ENCODE measurements around a stretch of chr9.

DNA sequence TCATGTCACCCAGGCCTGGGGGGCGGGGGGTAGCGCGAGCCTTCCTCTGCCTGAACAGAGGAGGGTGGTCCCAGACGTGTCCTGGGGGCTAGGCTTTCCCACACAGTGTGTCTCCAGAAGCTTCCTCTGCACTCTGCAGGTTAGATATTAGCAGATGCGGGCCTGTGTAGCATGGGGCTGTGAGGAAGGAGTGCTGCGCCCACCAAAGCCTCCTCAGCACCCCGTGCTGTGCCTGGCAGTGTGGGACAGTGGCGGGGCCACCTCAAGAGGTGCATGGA, 17.4 kb downstream of the FGD3 start:
- RRBS, result no CpG with 5 or more reads among the region's 8 CpGs

- RRBS, result no CpG with 5 or more reads among the region's 6 CpGs
These were observed 44.9 kb upstream of the SUSD3 start for GRCh38 chr9:93013655-93014025.

DNA sequence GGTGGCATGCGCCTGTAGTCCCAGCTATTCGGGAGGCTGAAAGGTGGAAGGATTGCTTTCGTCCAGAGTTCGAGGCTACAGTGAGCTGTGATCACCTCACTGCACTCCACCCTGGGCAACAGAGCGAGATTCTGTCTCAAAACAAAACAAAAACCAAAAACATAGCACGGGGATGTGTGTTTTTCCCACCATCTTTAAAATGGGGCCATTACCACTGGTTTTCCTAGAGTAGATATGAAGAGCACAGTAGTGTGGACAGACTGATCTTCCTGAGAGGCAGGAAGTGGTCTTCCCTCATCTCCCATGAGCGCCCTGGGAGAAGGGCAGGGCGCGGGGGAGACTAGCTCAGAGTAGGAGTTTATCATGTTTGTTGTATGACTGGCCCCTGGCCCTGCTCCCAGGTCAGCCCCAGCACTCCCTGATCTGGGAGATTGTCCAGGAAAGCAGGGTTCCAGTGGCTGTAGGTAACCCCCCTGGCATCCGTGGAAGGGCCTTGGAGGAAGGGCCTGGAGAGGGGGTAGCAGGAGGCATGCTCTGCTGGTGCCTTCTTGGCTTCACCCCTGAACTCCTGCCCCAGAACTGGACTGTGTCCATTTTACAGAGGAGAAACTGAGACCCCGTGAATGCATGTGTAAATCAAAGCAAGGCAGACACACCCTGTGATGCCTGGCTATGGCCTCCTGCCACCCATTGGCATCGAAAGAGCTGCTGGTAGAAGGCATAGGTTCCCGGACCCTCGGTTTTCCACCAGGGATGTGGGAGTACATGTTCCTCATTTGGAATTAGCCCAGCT, 2.4 kb downstream of the SUSD3 start:
- RRBS, result no CpG with 5 or more reads among the region's 14 CpGs

DNA sequence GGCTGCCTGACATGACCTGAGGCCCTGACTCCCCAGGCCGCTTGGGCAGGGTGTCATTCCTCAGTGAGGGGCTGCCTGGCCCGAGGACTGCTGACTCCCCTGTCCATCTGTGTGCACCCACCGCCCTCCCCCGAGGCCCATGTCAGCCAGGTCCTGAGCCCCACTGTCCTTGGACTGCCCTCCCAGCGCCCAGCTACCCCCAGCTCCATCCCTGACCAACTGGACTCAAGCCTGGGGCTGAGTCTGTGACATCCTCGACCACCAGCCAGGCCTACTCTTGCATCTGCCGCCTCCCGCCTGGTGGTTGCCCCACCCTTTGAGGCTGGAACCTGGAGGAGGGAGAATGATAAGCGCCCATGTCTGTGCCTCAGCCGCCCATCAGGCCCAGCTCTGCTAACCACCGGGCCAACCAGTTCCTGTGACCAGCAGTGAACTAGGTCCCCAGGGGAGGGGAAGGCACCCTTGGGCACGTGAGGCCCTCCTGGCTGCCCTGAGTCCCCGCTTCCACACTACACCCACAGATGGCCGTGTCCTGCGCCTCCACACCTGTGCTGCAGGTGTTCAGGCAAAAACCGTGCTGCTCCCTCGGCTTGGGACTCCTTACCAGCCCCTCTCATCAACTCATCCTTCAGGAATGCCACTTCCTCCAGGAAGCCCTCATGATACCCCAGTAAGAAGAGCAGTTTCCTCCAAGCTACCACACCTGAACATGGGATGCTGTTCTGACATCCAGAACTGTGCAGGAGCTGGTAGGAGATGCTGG, 18.6 kb downstream of the CARD19 start:
- RRBS, result no CpG with 5 or more reads among the region's 17 CpGs

- RRBS, result no CpG with 5 or more reads among the region's 3 CpGs
These were observed 3.6 kb downstream of the WNK2 start for GRCh38 chr9:93187551-93187873.

GRCh38 chr9:93444276-93444712, 7.2 kb upstream of the FAM120A start:
- RRBS, result no CpG with 5 or more reads among the region's 11 CpGs

DNA sequence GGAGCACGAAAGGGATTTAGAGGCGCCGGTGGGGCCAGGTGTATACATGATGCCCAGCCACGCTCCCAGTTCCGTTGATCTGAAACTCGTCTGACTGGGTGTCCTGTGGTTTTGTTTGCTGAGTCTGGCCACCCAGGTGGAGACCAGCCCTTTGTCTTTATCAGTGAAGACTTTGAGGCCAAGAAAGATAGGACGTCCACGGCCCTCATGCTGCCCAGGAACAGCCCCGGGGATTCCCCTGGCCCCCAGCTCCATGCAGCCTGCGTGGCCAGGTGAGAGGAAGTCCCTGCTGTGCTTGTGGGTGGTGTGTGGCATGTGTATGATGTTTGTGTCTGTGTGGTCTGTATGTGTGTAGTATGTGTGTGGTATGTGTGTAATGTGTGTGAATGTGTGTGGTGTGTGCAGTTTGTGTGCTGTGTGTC, 23.4 kb downstream of the PHF2 start:
- RRBS, result no CpG with 5 or more reads among the region's 10 CpGs

DNA sequence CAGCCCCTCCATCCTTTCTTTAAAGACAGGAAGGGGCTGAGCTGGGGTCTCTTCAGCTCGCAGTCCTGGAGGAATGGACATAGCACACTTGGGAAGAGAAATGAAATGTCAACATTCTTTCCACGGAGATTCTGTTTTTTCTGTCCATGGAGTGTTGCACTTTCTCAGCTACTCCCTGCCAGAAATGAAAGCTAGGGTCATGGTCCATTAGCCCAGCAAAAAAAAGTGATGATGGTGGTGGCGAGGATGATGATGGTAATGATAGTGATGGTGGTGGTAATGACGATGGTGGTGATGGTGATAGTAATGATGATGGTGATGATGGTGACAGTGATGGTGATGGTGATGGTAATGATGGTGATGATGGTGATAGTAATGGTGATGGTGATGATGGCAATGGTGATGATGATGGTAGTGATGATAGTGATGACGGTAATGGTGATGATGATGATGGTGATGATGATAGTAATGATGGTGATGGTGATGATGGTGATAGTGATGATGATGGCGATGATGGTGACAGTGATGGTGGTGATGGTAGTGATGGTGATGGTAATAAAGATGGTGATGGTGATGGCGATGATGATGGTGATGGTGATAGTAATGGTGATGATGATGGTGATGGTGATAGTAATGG, 38.3 kb downstream of the PHF2 start:
- RRBS, result no CpG with 5 or more reads among the region's 7 CpGs

DNA sequence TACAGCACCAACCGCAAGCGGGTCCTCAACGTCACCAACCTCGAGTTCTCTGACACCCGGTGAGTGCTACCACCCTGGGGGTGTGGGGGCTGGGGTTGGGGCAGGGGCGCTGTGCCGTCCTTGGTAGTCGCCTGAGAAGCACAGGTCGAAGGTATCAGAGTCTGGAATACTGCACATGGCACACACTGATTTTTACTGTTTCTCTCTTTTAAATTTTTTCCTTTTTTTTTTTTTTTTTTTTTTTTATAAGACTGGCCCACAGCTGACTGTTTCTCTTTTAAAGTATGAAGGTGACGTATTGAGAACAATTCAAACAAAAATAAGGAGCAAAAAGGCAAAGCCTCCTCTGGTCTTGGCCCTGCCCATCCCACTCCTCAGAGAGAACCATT, 72.8 kb downstream of the PHF2 start:
- RRBS, result no CpG with 5 or more reads among the region's 10 CpGs

GRCh38 chr9:93659907-93660800, 83.8 kb downstream of the PHF2 start:
- RRBS, result 89% methylated on average over 3 of the region's 18 CpGs

GRCh38 chr9:93673528-93673911, 97.1 kb downstream of the PHF2 start:
- RRBS, result no CpG with 5 or more reads among the region's 11 CpGs

DNA sequence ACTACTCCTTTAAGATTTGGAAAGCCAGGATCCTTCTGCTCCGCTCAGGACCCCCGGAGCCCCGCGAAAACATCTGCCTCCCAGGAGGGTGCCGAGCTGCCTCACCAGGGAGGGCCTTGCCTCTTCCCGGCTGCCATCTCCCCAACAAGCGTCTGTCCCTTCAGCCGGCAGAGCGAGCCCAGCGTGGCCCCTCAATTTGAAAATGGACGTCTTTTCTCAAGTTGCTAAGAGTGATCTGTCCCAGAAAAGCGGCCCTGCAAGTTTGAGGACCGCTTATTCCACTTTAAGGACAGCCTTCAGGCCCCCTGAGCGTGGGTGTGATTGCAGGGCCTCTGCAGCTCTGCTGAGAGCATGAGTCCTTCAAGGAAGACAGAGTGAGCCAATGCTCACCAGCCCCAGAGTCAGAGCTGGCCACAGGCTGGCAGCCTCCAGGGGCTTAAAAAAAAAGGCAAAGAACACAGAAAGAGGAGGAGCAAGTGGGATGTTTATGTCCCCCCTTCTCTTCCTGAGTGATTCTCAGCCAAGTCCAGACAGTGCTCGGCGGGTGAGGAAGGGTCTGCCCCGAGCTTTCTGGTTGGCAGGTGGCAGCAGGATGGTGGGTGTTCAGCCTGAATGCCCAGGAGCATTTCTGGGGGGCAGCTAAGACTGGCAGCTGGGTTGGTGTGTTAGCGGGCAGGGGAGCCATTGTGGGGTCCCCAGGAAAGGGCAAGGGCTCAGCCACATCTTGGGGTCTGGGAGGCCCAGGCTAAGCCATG, 101.5 kb downstream of the PHF2 start:
- RRBS, result 98% methylated on average over 5 of the region's 18 CpGs

- RRBS, result no CpG with 5 or more reads among the region's 3 CpGs
These were observed 84.5 kb downstream of the PTPDC1 start for GRCh38 chr9:94168613-94169221.

- RRBS, result no CpG with 5 or more reads among the region's 5 CpGs
These were observed 76.7 kb upstream of the ZNF169 start for GRCh38 chr9:94182233-94182898.

- RRBS, result no CpG with 5 or more reads among the region's 22 CpGs
These were observed 53.3 kb downstream of the FBP2 start for GRCh38 chr9:94540191-94540940.

GRCh38 chr9:94630869-94631324, 8.4 kb downstream of the FBP1 start:
- RRBS, result no CpG with 5 or more reads among the region's 2 CpGs

- RRBS, result no CpG with 5 or more reads among the region's 6 CpGs
These were observed 54.0 kb downstream of the AOPEP start for GRCh38 chr9:94780355-94781061.

DNA sequence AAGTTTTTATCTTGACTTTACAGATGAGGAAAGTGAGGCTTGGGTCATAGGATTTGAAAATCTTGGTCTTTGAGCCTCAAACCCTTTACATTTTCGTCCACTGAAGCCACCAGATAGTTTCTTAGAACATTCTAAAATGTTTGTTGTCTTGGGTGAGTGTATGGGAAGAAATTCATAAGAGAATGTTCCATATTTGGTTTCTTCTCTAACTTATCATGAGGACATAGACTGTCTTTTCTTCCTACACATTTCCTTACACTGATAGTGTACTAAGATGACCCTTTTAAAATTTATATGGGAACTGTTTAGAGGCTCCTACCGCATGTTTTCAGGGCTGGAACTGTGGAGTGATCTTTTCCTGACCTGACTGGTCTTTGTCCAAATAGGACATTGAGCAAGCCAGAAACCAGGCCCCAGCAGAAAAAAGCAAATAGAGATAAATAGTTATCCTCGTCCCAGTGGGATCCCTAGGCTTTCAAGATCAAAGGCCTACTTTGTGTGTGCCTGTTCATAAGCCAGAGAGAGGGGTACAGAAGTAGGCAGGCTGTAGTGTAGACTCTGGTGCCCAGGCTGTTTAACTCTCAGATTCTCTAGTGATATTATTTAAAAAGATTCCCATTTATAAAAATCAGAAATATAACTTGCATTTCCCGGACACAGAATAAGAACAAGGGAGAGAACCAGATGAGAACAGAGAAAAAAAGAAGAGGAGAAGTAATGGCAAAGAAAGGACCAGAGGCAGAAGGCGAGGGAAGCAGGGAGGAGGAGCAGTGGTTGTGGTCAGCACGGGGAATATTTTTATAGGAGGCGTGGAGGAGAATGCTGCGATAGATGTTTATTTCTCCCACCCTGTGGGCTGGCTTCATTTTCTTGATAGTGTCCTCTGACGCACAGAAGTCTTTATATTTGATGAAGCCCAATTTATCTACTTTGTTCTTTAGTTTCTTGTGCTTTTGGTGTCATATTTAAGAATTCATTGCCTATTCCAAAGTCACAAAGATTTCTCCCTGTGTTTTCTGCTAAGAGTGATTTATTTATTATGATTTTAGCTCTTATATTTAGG, 101.1 kb downstream of the AOPEP start:
- RRBS, result no CpG with 5 or more reads among the region's 9 CpGs

DNA sequence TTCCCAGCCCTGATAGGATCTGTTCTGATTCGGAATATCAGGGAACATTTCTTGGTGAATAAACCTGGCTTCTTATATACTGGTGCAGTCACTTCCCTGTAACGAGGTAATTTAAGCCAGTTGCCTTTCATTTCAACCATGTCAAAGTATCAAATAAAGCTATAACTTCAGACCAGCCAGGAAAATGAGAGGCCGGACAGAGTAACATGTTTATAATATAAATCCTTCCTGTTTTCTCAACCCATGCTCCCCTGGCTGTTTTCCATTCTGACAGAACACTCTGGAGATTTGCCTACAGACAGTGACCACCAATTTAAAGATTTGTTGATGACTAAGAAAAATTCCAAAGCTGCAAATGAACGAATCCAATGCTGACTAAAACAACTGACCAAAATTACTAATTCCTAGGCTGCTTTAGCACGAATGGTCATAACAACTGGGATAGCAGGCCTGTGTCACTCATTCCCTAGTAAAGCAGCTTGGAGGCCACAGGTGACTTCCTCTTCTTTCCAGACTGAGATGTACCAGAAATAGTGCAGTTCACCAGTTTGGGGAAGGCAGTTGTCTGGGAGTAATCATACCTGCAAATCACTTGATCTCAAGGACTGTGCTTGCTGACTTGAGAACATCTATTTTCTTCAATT, 141.4 kb downstream of the AOPEP start:
- RRBS, result no CpG with 5 or more reads among the region's 5 CpGs

GRCh38 chr9:94971379-94971737, 244.9 kb downstream of the AOPEP start:
- RRBS, result no CpG with 5 or more reads among the region's 4 CpGs

All from NB4 (cell line).